Islet of Langerhans (tissue), 1 donor: ENCODE results near the genes NR2C2AP and HAPLN4.

- RRBS, result no CpG with 5 or more reads among the region's 2 CpGs
Observed at GRCh38 chr19:18647375-18647827, 10.6 kb downstream of the KLHL26 start.

DNA sequence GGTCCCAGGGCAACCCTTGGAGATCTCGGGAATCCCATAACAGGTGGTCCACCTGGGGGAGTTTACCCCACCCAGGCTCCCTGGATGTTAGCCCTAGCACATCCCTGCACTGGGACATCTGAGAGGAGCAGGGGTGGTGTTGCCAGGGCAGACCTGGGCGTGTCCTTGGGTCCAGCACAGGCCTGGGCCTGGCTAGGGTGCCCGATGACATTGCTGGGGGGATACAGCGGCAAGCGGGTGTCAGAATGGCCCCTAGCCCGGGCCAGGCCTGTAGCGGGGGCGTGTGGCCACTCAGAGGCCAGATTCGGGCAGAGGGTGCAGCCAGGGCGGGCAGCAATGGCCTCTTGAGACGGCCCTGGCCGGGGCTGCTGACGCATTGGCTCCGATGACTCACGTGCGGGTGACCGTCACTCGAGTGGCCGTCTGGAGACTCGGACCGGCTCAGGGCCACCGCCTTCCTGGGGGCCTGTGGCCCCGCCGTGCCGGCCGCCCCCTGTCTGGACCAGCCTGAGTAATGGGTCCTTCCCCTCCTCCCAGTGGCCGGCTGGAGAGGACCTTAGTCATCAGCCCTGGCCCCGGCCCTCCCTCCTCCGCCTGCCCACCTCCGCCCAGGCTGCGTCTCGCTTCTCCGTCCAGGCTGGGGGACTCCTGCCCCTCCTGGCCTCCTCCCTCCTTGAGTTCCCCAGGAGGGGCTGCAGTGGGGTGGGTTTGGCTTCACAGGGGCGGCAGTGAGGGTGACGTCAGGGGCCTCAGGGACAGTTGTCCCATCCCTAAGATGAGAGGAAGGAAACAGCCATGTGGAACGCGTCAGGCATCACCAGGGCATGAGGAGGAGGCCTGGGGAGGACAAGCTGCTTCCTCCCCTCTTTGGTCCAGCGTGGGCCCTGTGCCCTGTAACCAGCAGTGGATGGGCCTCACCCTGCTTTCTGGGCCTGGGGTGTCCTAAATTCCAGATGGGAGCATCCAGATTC lies 23.2 kb upstream of the CRTC1 start:
- RRBS, result 61% methylated on average over 15 of the region's 38 CpGs

GRCh38 chr19:18742871-18743212 lies 48.3 kb downstream of the COMP start:
- RRBS, result no CpG with 5 or more reads among the region's 9 CpGs

GRCh38 chr19:18894520-18895812 lies 992 bp downstream of the CERS1 start:
- RRBS, result 4% methylated on average over 43 of the region's 89 CpGs

DNA sequence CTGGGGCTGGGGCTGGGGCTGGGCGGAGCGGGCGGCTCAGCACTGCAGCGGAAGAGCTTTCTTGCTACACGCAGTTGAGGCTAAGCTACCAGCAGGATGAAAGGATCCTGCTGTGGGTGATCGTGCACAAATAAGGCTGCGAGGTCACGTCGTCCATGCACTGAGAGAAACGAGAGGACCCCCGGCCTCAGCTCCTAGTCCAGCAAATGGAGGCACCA lies 20.8 kb upstream of the HOMER3 start:
- RRBS, result no CpG with 5 or more reads among the region's 11 CpGs

DNA sequence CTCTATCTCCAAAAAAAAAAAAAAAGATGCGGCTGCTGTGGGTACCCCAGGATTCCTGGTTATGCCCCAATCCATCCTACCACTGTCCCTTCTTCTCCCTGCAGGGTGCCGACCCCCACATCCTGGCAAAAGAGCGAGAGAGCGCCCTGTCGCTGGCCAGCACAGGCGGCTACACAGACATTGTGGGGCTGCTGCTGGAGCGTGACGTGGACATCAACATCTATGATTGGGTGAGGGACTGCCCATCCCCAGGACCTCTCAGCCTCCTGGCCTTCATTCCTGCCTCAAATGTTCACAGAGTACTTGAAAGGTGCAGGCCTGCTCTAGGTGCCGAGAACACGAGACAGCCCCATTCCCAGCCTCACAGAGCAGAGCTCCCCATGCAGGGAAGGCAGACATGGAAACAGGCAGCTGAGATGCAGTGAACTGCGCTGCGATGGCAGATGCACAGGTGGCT lies 5.2 kb downstream of the NR2C2AP start:
- RRBS, result no CpG with 5 or more reads among the region's 12 CpGs

- RRBS, result 2% methylated on average over 12 of the region's 68 CpGs
Observed at GRCh38 chr19:19202796-19203852, at the start of gene NR2C2AP. TSS of gene NR2C2AP (minus strand) at chr19:19203414.

GRCh38 chr19:19262652-19263198 lies at the start of gene HAPLN4:
TSS of gene HAPLN4 (minus strand) at chr19:19262804.
- RRBS, result 0% methylated on average over 2 of the region's 30 CpGs

- RRBS, result 94% methylated on average over 2 of the region's 19 CpGs
Observed at GRCh38 chr19:19296893-19297718, 23.2 kb downstream of the SUGP1 start.

DNA sequence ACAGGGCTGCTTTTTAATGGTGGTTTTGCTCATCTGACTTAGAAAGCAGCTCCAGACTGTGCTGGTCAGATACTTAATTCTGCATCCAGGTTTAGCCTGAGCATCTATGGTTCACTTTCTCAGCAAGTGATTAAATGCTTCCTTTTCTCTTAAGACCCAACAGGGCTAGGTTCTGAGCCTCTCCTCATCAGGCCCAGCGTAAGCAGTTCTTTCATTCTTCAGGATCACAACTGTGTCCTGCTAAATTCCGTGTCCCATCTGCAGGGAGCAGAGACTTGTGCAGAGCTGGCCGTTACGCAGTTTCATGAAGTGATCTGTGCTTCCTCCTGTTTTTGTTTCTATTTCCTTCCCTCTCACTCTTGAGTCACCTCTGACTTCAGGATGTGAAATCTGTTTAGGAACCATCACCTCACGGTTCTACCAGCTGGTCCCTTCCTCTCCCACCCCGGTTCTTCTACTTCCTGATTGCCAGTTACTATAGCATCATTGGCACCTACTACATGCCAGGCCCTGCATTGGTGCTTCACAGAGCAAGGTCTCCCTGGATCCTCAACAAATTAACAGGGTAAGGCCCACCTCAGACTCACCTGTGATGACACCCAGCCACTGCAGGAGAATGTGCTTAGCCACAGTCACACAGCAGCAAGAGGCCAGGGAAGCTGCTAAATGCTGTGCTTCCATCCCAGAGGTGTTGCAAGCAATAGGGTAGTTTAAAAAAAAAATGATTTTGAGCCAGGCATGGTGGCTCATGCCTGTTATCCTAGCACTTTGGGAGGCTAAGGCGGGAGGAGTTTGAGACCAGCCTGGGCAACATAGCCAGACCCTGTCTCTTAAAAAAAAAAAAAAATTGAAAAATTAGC lies 8.6 kb downstream of the MAU2 start:
- RRBS, result no CpG with 5 or more reads among the region's 7 CpGs

- RRBS, result no CpG with 5 or more reads among the region's 3 CpGs
Observed at GRCh38 chr19:19380942-19381443, 24.5 kb upstream of the GATAD2A start.

DNA sequence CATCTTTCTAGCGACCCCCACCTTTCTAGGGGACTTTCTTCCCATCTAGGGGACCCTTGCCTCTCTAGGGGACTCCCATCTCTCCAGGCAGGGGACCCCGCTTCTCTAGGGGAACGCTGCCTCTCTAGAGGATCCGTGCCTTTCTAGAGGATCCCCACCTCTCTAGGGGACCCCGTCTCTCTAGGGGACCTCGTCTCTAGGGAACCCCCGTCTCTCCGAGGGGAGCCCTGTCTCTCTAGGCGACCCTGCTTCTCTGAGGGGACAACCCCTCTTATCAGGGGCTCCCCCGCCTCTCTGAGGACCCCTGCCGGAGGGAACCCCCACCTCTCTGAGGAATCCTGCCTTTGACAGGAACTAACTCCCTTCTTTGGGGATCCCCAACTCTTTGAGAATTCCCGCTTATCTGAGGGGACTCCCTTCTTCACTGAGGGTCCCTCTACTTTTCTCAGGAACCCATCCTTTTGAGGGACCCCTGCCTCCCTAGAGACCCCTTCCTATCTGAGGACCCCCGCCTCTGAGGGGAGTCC lies 18.9 kb upstream of the GATAD2A start:
- RRBS, result 5% methylated on average over 1 of the region's 13 CpGs

DNA sequence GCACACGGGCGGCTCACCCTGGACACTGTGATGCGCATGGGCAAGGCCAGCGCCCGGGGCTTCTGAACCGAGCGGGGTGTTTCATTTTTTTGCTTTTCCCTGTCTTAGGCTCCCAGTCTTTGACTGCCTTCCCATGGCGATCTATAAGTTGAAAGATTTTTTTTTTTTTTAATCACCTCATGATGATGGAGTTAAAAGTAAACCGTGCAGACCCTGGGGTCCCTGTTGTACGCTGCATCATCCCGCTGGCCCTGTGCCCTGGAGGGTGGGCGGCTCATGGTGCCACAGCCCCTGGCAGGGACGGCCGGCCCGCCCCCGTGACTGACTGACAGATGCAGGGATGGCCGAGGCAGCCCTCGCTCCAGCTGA lies 9.5 kb downstream of the TSSK6 start:
- RRBS, result 96% methylated on average over 5 of the region's 18 CpGs

- RRBS, result no CpG with 5 or more reads among the region's 5 CpGs
Observed at GRCh38 chr19:19508817-19509229, 6.5 kb downstream of the TSSK6 start.

- RRBS, result no CpG with 5 or more reads among the region's 11 CpGs
Observed at GRCh38 chr19:19516589-19516911, 525 bp downstream of the NDUFA13 start.

DNA sequence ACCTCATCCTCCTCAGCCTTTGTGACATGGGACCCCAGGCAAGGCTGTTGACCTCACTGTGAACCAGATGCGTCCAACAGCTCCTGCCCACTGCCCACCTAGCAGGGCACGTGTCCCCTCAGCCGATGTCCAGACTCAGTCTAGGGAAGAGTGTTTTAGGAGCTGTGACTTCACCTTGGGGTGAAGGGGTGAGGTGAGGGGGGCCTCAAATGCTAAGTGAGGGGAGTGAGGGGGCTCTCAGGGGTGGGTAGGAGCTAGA lies 778 bp downstream of the YJEFN3 start:
- RRBS, result no CpG with 5 or more reads among the region's 3 CpGs

DNA sequence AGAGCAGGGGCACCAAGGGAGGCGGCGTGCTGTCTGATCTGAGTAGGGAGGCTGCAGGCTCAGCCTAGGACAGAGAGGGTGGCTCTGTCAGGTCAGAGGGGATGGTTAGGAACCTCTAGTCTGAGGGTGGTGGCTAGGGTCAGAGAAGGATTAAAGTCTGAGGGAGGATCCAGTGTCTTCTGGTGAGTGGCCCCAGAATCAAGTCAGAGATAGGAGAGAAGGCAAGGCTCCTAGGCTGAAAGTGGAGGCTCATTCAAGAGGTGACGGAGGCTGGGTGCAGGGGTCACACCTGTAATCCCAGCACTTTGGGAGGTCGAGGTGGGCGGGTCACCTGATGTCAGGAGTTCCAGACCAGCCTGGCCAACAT lies 1.9 kb upstream of the CILP2 start:
- RRBS, result no CpG with 5 or more reads among the region's 5 CpGs

DNA sequence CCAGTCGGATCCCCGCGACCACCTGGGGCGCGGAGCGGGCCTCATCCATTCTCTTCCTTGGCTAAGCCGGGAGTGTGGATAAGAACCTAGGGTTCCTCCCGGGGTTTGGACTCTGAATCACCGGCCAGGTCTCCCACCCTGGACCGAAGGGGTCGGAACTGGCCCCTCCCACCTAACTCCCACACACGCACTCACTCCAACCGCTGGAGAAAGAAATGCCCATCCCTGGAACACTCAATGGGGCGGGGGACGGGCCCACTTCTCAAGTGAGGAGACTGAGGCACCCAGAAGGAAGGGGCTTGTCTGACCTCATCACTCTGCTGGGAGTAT lies 445 bp downstream of the CILP2 start:
- RRBS, result 7% methylated on average over 4 of the region's 15 CpGs

GRCh38 chr19:19590959-19591692 lies 27.4 kb downstream of the PBX4 start:
- RRBS, result no CpG with 5 or more reads among the region's 11 CpGs

- RRBS, result no CpG with 5 or more reads among the region's 4 CpGs
Observed at GRCh38 chr19:19613567-19614018, 4.9 kb downstream of the PBX4 start.